Neural crest cell (in vitro differentiated cells): ENCODE data around the genes RPS6KA5 and PPP4R3A.

DNA sequence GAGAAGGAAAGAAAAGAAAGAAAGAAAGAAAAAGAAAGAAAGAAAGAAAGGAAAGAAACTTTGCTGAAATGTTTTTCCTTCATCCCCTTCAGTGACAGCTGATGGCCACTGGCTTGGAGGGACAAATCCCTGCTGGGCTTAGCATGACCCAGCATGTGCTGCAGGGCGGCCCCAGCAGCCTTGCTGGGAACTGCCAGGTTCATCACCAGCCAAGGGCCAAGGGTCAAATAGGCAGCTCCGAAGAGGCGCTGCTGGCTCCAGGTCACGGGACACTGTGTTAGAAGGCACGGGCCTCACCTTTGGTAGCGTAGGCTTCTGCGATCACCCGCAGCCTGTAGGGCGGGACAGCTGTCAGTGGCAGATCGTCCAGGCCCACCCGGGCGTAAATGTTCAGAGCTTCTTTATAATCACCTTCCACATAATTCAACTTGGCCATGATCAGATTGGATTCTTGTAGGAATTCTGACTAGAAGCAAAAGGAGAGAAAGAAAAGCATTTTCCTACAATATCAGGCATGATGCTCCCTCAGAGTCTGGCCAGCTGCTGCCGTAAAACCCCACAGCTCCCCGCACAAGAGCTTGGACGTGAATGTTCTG, 35.7 kb downstream of the TTC7B start:
- PRO-cap: no peak

DNA sequence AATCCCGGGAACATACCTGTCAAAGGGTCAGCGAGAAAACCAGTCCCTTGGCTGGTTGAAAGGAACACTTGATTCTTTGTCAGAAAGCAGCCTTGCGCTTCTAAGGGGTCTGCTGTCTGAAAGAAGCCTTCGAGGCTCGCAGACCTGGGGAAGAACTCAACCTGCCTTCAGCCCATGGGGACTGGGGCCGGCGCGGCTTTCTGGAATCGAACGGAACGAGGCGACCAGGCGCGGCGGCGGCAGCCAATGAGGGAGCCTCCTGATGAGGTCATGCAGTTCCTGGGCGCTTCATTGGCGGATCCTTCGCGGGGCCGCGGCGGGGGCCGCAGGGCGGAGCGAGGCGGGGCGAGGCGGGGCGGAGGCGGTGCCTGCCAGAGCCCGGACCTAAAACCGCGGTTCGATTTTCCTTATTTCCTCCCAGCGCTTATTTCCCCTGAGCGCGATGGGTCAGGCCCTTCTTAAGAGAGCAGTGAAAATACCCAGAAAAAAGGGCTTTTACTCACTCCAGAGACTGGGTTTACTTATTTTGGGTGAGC, 11.8 kb upstream of the TTC7B start:
- PRO-cap: bidirectional peak, plus-strand start at position 406 of the sequence, minus-strand start at position 189 of the sequence

GRCh38 chr14:90933729-90934582, 117.7 kb upstream of the TTC7B start:
- PRO-cap: no peak

DNA sequence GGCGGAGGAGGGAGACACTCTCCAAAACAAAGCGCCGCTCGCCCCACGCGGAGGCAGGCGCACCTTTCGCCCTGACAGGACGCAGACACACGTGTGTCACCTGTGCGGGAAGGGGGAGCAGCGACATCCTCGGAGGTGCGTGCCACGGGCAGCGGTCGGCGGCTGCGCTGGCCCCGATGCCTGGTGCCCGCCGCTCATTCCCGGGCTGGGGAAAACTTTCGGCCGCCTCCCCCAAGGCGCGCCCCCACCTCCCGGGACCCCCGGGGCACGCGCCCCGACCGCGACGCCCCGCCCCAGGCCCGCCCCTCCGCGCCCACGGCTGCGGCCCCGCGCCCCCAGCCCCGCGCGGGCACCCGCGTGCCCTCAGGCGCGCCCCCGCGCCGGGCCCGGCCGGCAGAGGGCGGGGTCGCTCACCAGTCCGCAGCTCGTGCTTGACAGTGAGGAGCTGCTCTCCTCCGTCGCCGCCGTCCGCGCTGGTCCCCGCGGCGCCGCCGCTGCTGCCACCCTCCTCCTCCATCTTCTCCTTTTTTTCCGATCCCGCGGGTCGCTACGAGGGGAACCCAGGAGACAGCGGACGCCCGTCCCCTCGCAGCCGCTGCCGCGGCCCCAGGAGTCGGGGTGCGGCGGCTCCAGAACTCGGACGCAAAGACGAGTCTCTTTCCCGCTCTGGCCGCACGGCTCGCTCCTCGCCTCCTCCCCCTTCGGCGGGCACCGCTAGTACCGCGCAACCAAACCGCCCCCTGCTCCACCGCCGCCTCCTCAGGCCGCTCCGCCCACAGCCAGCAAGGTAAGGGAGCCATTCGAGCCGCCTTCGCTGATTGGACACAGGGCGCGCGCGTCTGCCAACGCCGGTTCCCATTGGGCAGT, at the start of gene RPS6KA5:
Gene RPS6KA5 (minus strand): TSS at position 724 of the 867 bp plus-strand sequence.
- PRO-cap: bidirectional peak, plus-strand start at position 416 of the sequence, minus-strand start at position 207 of the sequence; unidirectional peak, minus-strand start at position 650 of the sequence

- PRO-cap: no peak
These were observed 42.4 kb downstream of the DGLUCY start for GRCh38 chr14:91156186-91156707.

GRCh38 chr14:91164537-91165103, 50.7 kb downstream of the DGLUCY start:
- PRO-cap: no peak

- PRO-cap: no peak
These were observed 63.5 kb downstream of the CCDC88C start for GRCh38 chr14:91353966-91354732.

GRCh38 chr14:91360982-91361641, 56.5 kb downstream of the CCDC88C start:
- PRO-cap: no peak

DNA sequence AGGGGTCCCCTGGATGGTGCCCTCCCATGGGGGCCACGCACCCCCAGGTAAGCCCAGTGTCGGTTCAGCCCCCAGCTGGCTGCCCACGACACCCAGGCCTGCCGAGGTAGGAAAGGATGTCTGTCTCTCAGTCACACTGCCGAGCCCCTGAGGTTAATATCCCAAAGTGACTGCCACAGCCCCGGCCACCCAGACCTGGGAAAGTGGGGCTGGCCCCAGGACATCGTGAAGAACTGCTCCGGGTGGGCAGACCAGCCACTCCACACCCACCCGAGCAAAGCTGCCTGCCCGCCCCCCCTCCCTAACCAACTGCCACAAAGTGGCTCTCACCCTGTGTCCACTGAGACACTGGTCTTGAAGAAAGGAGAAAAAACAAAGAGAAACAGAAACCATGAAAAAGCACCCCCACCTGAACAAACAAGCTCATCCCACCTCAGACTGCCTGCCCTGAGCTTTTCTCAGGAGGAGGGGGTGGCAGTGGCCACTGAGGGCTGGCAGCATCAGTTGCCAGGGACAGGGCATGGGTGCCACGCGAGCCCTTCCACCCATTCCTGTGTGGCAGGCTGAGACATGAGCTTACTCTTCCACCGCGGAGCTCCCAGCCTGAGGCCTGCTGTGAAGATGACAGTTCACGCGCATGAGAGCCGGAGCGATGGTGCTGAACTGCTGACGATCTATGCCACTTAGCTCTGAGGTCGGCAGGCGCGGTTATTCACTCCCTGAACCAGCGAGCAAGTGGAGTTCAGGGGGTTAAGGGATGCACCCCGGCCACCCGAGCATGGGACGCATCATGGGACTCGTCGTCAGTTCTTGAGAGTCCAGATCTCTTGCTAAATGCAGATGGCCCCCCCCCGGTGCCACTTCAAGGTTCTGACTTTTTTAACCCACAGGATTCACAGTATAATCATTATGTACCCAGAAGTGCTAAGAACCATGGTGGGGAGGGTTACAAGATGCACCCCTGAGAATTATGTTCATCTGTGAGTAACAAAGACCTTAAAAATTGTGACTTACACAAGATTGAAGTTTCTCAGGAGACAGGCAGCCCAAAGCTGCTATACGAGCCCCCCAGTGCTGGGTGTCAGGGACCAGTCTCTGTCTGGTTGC, 40.6 kb downstream of the CCDC88C start:
- PRO-cap: no peak

- PRO-cap: no peak
These were observed 44.4 kb upstream of the CCDC88C start for GRCh38 chr14:91461926-91462544.

DNA sequence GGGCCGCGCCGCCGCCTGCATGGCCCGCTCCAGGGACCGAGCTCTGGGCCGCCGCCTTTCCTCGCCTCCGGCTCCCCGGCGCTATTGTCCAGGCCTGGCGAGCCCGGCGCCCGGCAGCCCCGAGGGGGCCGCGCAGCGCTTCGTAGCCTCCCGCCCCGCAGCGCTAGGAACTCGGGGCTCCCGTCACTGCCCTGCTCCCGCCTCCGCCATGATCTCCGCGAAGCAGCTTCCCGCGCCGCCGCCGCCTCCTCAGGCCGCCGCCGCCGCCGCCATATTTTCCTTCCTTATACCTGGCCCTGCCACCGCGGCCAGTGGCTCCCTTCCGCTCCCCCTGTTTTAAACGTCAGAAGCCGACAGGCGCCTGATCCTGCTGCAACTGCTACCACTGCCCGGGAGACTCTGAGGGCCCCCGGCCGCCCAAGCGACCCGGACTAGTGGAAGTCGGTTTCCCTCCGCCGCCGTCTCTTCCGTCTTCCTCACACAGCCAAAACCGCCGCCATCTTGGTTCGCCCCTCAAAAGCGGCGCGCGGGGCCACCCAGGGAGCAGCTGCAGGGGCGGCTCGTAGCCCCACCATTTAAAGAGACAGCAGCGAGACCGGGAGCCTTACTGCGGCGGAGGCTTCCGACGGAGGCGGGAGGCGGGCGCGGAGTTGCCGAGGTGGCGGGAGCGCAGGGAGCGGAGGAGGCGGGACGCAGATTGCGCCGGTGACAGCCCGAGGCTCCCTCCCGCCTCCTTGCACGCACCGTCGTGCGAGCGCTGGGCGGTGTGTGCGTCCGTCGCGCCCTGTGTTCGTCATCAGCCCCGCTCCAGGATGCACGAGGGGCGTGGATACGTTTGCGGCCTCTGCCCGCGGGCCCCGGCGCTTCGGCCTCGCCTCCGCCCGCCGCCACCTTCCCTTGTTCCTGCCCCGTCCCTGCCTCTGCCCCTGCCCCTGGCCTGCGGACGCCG, at the start of gene PPP4R3A:
Gene PPP4R3A (minus strand): TSS at position 526 of the 949 bp plus-strand sequence.
- PRO-cap: bidirectional peak, plus-strand start at position 607 of the sequence, minus-strand start at position 503 of the sequence; bidirectional peak, plus-strand start at position 900 of the sequence, minus-strand start at position 770 of the sequence

GRCh38 chr14:91511175-91511562, 1.1 kb upstream of the PPP4R3A start:
- PRO-cap: no peak

GRCh38 chr14:91759624-91760172, 27.8 kb upstream of the CATSPERB start:
- PRO-cap: no peak

GRCh38 chr14:91830694-91831321, 36.5 kb downstream of the TC2N start:
- PRO-cap: no peak

DNA sequence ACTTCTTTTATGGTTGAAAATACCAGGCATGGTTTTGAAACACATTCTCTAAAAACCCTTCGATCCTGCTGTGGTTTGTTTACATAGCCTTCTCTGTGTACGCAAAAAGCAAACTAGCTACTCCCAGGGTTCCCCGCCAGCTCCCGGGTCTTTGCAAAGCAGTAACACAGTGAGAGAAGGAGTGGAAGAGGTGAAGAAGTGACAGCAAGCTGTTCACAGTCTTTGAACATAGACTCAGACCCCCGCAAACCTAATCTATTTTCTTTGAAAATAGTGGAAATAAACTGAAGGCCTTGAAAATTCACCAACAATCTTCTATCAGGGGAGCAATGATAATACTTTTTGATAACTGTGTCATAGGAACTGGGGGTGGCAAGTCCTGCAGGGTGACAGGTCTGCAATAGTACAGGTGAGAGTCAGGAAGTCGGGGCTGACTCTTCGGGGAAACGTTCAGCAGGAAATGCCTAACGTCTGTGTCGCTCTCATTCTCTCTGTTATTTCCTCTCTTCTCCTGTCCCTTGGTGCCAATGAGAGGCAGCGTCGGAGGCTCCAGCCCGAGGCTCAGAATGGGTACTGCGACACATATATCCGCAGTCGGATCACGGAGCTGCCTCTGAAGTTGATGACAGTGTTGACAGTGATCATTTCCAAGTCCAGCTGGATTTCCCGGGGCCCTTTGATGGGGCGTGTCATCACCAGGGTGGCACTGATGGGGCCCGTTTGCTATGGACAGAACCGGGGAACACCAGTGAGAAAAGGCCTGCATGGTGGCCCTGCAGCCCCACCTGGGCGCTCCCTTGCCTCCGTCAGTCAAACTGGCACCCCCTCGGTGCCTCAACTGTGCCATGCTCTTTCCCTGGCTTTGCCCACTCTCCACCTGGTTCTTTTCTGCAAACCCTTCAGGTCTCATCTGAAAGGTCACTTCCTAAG, 2.6 kb upstream of the TC2N start:
- PRO-cap: no peak

DNA sequence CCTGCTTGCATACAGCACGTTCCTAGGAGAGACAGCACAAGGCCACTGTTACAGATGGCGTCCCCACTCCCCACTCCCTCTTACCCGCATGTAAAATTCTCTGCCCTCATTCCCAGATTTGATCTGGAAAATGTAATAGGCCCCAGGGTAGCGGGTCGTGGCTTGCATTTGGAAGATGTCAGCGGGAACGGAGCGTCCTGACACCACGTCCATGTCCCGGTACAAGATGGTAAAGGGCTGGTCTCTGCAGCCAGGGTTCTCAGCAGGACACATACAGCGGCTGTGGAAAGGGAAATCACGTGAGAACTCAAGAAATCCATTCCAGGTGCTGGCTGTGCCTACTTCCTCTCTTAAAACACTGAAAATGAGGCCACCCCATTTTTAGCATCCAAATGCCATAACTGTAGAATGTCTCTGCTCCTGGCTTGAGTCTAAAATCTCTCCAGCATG, 10.1 kb upstream of the TC2N start:
- PRO-cap: no peak

DNA sequence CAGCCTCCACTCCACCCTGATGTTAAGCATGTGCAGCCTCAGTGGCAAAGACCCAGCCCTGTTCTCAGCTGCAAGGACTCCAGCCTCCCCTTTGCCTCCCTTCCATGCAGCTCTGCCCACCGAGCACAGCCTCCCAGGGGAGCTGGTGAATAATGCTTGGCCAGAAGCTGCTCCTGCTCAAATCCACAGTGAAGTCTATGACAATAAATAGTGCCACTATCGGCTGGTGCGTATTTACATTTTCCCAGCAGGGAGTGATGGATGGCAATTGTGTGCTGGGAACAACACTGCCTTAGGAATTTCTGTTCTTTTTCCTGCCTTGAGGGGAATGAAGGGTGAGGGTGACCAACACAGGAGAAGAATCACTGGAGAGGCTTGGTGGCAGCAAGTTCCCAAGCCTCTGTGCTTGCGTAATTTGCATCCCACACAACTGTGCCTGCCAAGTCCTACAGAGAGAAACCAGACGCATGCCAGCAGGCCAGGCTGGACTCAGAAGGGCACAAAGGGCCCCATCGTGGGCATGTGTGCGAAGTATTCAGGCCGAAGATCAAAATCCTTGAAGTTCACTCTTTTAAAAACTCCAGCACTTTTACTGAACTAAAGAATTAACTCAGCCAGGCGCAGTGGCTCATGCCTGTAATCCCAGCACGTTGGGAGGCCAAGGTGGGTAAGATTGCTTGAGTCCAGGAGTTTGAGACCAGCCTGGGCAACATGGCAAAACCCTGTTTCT, 30.0 kb upstream of the TC2N start:
- PRO-cap: no peak

DNA sequence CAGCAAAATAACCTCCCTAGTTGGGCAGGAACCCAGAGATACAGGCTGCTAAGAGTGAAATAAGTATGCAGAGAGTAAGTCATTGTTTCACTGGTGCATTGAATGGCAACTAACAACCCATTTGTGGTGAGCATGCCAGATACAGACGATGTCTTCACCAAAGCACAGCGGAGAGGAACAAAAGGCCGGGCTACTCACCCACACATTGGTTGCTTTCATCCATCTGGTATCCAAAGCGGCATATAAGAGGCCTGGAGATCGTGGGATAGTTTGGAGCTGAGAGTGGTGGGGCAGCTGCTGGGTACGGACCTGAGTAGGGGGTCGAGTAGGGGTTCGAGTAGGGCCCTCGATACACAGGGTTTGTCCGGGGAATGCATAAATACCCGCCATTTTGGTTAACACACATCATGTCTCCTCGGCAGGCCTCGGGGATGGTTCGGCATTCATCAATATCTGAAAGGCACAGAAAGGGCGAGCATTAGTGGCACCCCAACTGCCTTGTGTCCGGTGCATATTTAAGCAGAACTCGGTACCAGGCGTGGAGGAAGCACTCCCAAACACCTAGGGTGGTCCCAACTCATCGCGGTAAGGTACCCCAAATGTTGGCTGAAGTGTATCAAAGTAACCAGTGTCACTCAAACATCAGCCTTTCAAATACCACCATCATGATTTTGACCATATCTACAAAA, 10.6 kb downstream of the FBLN5 start:
- PRO-cap: no peak

DNA sequence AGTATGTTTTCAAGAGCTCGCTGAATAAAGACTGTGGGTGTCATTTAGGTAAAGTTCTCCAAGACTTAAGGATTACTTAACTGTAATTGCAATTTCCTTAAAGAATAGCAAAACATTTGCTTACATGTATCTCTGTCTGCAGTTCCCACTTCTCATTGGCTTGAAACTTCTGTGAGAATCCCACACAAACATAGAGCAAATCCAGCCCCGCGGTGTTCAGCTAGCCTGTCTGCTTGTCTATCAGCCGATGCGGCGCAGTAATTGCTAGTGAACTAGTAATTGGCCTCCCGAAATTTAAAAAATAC, 955 bp downstream of the FBLN5 start:
- PRO-cap: no peak

GRCh38 chr14:91947759-91948397, 384 bp upstream of the FBLN5 start:
- PRO-cap: no peak